Smooth muscle cell (in vitro differentiated cells): Measurements from ENCODE around the gene DNAH10.

DNA sequence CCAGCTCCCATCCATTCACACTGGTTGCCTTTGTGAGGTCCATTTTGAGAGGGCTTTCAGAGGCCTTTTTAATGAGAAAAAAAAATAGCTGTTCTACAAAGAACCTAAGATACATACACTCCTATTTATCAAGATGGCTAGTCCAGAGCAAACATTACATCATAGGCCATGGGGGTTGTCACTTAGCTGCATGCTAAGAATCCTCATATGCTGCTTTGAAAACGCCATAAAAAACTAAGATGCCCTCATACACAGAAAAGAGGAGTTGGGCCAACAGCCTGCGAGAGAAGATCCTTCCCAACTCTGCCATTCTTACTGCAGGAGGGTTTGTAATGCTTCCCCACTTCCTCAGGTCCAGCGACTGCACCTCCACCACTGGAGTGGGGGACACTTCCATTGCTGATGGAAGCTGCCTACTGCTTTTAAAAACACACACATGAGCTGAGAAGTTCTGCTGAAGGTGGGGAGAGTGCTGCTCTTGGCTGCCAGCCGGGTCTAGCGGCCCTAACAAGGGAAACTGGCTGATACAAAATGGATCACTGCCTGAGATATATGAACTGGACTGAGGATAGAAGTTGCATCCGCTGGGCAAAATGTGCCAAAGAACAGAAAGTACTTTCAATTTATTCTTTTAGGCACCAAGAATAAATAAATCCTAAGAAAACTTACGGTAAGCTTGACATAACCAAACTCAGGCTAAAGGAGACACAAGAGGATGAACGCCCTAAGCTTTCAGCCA is 22.1 kb upstream of the CDK2AP1 start:
- RAMPAGE, long total RNA: no peak

DNA sequence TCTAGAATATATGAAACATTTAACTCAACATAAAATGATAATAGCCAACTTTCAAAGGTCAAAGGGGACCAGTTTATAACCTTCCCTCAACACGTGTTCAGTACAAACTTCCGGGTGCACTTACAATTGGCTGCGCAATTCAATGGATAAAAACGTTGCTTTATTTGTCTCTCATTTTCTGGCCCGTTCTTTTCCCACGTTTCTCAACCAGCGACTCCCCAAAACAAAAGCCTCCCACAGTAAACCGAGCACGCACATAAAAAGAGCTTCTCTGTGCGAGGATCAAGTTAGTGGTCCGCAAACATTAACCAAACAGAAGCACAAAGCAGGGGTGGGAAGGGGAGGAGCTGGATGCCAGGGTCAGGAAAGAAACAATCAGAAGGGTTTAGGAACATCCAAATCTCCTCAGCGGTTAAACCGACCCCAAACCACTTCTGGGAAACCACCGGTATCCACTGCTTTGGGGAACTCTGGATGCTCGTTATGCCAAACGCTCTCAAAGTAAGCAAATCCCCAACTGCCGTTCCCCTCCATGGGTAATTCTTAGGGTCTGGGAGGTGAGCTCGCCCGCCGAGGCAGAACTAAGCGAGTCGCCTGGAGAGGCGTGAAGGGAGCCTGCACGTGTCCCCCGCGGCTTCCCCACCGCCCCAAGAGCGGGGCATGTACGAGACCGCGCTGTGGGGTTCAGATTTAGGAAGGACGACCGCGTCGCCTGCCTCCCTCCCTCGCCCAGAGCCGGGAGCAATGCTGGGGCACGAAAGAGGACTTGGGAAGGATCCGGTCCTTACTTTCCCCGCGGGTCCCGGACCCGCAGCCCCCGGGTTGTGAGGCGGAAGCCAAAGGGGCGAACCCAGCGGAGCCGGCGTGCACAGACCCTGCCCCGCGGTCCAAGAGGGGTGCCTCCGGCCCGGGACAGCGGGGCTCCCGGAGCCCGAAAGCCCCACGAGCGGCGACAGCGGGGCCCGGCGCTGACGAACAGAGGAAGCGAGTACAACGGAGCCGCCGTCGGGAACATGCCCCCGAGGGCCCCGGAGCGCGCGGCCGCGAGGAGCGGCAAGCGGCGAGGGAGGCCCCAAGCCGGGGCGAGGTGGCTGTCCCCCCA is 789 bp downstream of the SBNO1 start:
- RAMPAGE, long total RNA: no peak

- RAMPAGE, long total RNA: no peak
These were observed 3.9 kb downstream of the KMT5A start for GRCh38 chr12:123387809-123388250.

- RAMPAGE, long total RNA: no peak
These were observed 4.4 kb downstream of the KMT5A start for GRCh38 chr12:123388251-123388875.

DNA sequence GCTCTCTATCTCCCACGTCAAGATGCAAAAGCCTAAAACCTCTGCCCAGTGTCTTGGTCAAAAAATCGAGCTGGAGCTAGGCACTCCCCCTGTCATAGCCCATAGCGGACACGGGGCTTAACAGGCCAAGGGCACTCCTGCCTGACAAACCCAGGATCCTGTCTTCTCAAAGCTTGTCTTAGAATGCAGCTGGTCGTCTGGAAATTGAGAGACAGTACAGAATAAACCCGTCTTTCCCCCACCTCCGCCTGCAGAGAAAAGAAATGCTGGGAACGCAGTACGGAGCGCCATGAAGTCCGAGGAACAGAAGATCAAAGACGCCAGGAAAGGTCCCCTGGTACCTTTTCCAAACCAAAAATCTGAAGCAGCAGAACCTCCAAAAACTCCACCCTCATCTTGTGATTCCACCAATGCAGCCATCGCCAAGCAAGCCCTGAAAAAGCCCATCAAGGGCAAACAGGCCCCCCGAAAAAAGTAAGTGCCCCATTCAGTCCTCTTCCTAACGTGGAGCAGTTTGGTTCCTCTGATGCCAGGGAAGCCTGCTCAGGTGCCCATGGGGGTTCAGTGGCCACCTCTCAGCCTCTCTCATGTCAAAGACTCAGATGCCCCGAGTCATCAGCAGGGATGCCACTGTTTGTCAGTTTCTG is 11.0 kb downstream of the KMT5A start:
- RAMPAGE, long total RNA: no peak

- RAMPAGE, long total RNA: no peak
These were observed 36.3 kb downstream of the SNRNP35 start for GRCh38 chr12:123494020-123494821.

DNA sequence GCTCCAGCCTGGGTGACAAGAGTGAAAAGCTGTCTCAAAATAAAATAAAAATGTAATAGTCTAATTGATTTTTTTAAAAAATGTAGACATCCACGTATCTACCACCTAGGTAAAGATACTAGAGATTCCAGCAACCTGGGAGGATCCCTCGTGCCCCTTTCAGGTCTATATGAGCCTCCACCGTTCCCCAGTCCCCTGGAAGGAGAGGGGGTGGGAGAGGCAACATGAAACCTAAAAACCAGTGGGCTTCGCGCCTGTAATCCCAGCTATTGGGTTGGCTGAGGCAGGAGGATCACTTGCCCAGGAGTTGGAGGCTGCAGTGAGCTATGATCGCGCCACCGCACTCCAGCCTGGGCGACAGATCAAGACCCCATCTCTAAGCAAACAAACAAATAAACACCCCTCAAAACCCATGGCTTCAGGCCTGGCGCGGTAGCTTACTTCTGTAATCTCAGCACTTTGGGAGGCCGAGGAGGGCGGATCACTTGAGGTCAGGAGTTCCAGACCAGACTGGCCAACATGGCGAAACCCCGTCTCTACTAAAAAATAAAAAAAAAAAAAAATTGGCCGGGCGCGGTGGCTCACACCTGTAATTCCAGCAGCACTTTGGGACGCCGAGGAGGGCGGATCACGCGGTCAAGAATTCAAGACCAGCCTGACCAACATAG is 1.1 kb upstream of the TMED2 start:
- RAMPAGE, long total RNA: no peak

- RAMPAGE, long total RNA: no peak
These were observed 6.8 kb downstream of the DDX55 start for GRCh38 chr12:123608430-123609325.

GRCh38 chr12:123761798-123762590 is at the start of gene DNAH10:
TSS of gene DNAH10 (plus strand) at chr12:123762301.
- RAMPAGE, long total RNA: no peak

DNA sequence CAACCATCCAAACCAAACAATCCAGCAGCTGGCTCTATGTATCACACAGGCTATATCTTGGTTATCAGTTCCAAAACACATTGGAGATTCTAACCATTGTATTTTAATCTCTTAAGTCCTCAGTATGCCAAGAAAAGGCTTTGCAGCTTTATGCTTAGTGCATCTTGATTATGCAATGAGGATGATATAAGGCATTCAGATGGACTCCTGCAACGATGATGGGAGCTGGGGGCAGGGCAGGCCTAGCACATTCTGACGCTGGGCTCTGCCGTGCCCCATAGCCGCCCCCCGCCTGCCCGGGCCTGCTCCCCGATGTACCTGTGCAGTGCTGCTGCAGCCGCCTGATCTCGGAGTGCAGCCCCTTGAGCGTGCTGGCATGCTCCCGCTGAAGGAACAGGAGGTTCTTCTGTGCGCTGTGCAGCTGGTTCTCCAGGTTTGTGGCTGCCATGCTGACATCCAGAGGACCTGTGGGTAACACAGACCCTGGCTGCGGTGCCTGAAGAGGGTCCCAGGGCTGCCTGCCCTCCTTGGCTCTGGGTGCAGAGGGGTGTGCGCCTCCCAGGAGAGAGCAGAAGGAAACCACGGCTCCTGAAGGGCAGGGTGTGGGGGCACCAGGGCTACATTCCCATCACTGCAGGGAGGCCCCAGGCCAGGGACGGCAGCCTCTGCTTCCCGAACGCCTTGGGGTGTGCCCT is 29.5 kb downstream of the CCDC92 start:
- RAMPAGE, long total RNA: no peak

DNA sequence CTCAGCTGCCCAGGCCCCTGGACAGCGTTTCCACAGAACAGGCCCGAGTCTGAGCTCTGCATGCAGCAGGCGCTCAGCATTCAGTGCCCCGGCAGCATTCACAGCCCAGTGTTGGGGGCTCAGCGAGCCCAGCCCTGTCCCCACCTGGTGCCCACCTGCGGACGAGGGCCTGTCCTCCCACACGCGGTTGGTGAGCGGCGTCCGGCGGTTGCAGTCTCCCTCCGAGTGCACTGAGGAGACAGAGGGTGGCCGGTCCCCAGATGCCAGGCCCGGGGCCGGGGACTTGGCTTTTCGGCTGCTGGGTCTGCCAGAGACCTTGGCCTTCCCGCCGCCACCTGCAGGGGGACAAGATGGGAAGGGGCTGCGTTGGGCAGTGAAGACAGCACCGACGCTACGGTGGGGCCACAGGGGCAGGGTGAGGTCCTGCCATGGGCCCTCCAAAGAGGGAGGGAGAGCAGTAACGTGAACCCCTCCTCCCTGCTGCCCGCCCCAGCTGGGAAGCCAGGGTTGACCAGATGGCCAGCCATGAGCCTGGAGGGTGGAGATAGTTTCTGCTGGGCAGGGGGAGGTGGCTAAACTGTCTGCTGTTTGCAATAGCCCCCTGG is 31.2 kb downstream of the RFLNA start:
- RAMPAGE, long total RNA: no peak

DNA sequence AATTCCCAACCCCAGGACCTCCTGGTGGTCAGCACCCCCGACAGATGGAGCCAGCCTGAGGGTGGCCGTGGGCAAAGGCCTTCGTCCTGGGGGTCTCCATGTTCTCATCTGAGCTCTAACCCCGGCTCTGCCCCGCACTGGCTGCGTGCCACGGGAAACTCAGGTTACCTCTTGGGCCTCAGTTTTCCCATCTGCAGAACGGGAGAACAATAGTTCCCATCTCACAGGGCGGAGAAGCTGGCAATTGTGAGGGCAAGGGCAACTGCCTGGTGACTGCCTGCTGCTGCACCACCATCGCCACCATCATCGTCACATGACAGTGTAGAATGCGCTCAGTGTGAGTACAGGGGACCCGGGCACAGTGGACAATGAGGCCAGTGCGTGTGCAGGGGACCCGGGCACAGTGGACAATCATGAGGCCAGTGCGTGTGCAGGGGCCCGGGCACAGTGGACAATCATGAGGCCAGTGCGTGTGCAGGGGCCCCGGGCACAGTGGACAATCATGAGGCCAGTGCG is 78.0 kb downstream of the RFLNA start:
- RAMPAGE, long total RNA: no peak

- RAMPAGE, long total RNA: no peak
These were observed 86.2 kb downstream of the RFLNA start for GRCh38 chr12:124380957-124381619.

DNA sequence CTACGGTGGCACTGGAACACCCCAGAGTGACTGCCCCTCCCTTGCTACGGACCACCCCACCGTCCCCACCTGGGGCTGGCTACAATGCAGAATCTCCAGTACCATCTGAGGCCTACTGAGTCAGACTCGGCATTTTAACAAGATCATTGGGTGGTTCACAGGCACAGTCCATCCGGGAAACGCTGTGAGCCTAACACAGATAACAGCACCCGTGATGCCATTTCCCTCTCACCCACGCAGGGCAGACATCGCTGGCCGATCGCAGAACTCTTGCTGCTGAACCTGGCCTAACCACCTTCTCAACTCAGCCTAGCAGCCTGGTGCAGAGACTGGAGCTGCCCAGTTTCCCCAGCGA is 83.4 kb downstream of the NCOR2 start:
- RAMPAGE, long total RNA: no peak

- RAMPAGE, long total RNA: no peak
These were observed 73.4 kb downstream of the NCOR2 start for GRCh38 chr12:124493865-124494592.

- RAMPAGE, long total RNA: no peak
These were observed 66.9 kb downstream of the NCOR2 start for GRCh38 chr12:124500497-124501008.

DNA sequence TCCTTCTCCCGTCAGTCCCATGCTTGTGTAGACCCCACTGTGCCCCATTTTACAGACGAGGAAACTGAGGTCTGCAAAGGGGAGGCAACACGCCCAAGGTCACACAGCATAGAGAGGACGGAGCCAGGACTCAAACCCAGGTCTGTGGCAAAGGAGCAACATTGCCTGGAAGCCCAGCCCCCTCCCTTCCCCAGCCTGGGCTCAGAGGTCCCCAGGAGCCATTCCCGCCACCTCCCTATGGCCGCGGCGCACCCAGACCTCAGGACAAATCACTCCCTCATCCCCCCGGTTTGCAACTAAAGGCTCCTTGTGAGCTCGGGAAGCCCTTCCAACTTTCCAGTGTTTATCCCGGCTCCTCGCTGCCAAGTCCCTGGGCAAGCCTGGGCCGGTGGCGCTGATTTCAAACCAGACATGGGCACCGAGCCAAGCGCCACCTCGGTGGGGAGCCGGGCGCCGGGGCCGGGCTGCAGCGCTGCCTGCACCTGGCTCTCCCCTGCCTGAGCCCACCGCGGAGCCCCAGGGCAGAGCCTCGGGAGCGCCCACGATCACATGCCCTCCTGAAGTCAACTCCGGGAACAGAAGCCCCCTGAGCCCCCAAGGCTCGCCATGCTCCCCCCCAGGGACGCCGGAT is 50.2 kb downstream of the NCOR2 start:
- RAMPAGE, long total RNA: no peak

- RAMPAGE, long total RNA: no peak
These were observed 47.1 kb downstream of the NCOR2 start for GRCh38 chr12:124520179-124520902.

GRCh38 chr12:124557964-124558163 is 9.5 kb downstream of the NCOR2 start:
- RAMPAGE, long total RNA: no peak

DNA sequence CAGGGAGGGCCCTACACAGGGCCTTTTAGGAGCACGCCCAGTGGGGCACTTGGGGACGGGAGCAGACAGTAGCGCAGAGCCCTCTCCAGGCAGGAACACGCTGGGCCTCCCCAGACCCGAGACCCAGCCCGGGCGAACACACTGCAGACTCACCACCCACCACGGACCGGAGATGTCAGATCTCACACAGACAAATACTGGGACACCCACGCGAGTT is 529 bp upstream of the NCOR2 start:
- RAMPAGE, long total RNA: no peak